ENCODE measurements around the gene XPO4.

- PRO-cap: no peak
Measured at GRCh38 chr13:18194994-18195809, 986.4 kb downstream of the TUBA3C start.

DNA sequence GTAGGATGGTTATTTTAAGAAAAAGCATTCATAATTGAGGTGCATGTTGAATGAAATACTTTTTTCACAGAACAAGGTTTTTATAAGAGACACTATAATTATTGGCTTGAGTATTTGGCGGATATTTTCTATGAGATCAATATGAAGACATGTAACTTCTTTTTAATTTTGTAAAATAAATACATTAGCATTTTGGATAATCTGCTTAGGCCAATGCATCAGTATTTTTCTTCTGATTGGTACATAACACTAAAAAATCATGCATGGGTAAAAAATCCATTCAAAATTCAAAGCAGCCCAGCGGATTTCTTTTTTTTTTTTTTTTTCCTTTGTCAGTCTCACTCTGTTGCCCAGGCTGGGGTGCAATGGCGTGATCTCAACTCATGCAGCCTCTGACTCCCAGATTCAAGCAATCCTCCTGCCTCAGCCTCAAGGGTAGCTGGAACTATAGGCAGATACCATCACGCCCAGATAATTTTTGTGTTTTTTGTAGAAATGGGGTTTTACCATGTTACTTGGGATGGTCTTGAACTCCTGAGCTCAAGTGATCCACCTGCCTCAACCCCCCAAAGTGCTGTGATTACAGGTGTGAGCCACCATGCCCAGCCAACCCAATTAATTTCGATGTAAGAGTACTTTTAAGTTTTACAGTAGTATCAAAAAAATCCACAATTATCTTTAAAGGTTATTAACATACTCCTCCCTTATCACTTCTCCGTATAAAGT, 68.4 kb downstream of the PSPC1 start:
- PRO-cap: no peak

DNA sequence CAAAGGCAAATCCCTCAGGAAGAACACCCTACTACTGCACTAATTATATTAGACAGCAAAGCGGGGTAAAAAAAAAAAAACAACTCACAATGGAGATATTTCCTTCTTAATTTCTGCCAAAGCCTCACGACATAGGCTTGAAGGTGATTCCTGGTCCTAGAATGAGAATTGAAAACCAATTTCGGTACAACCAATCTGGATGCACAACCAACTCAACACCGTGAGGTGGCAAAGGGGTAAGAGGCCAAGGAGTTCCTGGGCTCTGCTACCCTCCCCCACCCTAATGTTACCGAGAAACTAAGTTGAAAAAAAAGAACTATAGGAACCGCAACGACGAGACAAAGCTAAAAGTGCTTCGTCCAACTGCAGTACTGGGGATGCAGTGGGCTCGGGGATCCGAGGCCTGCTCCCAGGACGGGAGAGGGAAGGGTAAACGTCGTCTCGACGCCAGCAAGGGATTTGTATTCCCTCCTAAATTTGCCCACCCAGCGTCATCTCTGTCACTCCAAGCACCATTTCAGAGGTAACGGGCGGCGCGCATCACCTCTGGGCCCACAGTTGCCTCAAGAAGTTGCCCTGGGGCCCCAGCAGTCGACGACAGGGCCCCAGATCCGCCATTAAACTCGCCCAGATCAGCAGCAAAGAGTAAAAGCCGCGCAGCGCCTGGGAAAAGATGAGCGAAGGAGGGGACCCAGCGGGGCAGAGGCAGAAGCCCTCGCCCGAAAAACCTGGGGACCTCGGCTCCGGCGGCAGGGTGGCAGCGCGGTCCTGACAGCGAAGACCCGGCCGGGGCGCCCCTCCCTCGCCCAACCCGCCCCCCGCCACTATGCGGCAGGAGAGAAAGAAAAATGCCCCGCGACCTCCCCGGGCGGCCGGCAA, 899 bp downstream of the ZMYM5 start:
- PRO-cap: no peak

DNA sequence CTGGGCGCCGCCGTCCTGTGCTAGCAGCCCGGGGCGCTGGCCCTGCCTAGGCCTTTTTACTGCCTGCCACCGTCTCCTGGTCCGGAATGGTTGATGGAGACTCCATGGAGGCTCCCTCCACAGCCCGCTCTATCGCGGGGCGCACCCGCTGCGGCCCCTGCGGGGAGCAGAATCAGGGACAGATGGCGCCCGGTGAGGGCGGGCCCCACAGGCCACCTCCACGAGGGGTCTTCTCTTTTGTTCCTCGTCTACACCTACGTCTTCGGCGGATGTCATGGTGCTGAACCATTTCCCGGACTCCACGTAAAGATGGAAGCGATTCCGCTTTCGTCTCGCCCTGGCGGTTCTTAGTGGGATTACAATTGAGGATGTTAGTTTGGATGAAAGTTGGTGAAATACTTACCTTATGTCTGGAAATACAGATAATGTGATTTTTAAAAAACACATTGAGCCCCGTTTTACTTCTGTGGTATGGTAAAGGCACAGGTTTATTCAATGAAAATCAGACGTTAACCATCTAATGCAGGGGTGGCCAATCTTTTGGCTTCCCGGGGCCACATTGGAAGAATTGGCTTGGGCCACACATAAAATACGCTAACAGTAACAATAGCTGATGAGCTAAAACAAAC, 1.3 kb upstream of the ZMYM5 start:
- PRO-cap: unidirectional peak, minus-strand start at position 305 of the sequence

- PRO-cap: no peak
Measured at GRCh38 chr13:20188564-20189733, 3.8 kb downstream of the GJB2 start.

GRCh38 chr13:20461395-20461786, 64.3 kb downstream of the CRYL1 start:
- PRO-cap: no peak

- PRO-cap: no peak
Measured at GRCh38 chr13:20544554-20545162, 19.0 kb upstream of the CRYL1 start.

DNA sequence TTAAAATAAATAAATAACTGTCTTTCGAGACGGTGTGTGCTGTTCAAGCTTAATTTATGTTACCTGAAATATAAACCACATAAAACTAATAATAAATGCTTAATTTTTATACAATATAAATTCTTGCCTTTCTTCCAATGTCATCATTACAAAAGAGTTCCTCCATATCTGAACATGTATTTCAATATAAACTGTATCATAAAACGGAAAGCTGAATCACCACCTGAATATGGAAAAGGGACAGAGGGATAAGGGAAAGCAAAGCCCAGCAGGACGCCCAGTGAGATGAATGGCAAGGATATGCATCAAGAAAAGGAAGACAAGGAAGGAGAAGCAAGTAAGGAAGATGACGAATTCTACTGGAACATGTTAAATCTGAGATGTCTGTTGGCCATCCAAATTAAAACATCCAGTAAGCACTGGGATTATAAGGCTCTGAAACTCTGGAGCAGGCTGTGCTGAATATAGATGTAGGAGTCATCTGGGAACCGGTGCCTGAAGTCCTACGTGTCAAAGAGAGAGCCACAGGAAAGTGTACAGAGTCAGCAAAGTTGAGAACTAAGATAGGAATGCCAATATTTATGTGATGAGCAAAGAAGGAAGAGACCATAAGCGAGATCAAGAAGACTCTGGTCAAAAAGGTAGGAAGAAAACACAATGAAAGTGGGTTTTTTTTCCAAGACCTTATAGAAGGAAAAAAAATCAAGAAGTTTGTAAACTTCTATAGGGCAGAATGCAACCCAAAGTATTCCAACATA, 50.9 kb upstream of the EEF1AKMT1 start:
- PRO-cap: no peak

GRCh38 chr13:20902587-20903368, at the start of gene XPO4:
TSS of gene XPO4 (minus strand) at chr13:20902746.
- PRO-cap: bidirectional peak, plus-strand start at chr13:20902798, minus-strand start at chr13:20902744

- PRO-cap: bidirectional peak, plus-strand start at chr13:21014773, minus-strand start at chr13:21014622
Measured at GRCh38 chr13:21014447-21015244, 46.7 kb downstream of the LATS2 start.

DNA sequence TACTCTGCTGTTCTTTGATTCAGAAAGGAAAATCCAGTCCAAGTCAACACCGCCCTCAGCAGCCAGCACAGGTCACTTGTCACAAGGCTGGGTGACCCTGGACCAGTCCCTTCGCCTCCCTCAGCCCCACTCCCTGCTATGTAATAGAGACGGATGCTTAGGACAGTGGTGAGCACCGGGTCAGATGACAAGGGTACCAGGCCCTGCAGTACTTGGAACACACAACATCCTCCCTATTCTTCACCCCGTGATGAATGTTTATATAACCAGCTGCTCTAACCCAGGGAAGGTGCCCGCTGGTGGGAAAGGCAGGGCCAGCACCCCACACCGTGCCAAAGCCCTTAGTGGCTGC, 14.3 kb downstream of the LATS2 start:
- PRO-cap: no peak

- PRO-cap: no peak
Measured at GRCh38 chr13:21065667-21066024, 4.3 kb upstream of the LATS2 start.

GRCh38 chr13:21297631-21298900, 121.6 kb downstream of the MRPL57 start:
- PRO-cap: unidirectional peak, plus-strand start at chr13:21298210

DNA sequence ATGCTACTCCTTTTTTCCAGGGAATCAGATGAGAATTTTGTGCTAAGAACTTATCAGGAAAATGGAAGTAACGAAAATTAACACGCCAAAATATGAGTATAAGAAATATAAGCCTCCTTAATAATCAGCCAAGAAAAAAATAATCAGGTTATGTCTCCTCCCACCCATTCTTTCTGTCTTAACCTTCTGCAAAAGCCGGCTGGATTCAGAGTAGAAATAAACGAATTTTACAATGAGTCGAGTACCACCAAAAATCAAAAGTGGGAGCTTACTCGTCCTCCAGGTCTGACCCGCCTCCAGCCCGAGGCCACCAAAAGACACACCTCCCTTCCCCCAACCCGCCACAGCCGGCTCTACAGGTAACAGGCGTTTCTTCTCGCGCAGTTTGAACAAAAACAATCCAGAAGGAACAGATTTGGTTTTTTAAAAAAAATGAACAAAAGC, 841 bp downstream of the ZDHHC20 start:
- PRO-cap: unidirectional peak, plus-strand start at position 341 of the sequence

DNA sequence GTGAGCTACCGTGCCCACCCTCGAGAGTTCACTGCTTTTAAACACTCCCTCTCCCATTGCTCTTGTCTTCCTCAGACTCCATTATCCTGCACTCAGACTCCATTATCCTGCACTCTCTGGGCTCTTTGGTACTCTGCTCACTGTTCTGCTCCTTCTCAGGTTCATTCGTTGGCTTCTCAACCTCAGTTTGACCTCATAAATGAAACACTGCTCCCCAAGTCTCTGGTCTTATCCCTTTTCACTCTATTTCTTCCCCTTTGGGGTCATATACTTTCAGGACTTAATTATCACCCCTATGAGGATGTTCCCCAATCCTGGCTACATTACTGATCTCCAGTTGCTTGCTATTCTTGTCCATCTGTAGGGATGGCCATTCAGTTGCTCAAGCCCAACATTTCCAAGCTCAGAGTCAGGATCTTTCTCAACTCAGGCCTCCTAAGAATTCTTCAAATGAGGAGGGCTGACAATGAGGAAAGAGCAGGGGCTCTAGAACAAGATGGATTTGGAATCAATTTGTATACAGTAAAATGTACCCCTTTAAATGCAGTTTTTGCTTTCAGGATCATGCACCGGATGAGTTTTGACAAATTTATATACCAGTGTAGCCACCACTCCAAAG, 60.3 kb upstream of the ZDHHC20 start:
- PRO-cap: no peak

GRCh38 chr13:21637250-21637546, 33.2 kb upstream of the MICU2 start:
- PRO-cap: no peak

DNA sequence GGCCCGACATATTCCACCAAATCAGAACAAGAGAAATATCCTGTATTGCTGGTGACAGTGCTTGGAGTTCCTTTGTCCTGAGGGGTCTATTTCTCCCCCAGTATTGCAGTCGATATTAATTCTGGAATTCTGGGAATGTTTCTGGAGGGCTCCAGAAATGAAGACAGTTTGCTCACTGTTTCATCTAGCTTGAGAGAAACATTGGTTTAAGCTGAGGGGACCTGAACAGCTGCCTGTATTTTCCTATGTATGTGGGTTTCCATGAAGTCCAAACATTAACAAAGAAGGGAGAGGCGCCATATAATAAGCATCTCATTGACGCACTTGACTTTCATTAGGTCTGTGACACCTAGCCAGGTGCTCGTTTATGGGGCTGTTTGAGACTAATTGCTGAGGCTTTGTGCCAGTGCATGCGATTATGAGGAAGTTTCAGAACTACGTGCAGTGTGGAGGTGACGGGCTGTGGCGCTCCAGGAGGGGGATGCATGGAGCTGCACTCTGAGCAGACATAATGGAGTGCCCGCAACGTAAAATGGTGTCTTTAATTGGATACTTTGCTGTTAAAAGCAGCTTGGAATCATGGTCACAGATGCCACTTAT, 223.1 kb downstream of the FGF9 start:
- PRO-cap: no peak

DNA sequence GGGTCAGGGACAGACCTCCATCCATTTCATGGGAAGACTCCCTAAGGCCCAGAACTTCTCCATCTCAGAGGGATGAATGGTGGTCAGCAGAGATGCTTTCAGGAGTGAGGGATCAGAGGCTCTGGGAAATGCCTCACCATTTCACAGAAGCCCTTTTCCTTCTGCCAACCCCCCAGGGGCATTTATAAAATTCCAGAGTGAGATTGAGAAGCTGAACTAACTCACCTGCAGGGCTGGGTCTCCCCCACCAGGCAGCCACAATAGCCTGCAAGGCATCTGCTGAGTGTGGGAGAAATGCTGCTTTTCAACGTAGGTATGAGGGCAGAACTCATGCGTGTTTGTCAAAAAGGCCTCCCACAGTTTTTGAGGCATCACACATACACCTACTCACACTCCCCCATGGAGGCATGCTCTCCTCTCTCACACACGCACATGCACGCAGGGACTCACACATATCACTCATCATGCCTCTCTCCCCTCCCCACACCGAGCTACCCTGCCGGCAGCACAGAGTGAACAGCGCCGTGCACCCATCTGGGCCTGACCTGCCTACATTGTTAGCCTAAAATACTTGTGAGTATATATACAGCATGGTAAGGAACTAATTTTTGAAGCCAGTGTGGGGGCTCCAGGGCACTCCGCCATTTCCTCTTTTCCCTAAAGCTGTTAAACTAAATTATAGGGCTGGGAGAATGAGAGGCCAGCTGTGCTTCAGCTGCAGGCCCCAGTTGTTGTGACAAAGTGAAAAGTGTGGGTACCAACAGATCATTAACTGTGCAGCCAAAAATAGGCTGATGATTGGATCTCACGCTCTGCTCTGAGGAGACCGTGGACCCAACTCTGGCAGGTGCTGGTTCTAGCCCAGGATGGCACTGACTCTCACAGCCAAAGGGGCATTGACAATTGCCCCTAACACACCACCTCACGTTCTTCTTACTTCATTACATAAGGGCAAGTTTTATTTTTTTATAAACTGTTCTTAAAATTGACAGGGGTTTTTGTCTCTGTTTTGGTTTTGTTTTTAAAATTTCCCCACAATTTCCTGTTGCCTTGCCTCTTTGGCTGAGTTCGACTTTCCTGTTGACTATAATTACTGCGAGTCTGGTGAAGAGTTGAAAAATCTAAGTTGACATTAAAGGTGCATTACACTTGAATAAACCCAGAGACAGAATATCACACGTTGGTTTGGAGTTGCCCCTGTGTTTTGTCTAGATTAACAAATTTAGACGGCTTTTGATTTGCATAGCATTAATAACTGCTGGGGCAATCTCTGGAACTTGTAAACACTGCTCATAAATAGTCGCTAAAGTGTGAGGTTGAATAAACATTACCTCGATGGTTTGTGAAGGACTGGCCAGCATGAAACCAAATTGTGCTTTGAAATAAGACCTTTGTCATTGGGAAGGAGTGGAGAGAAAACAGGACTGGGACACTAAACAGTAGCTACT, 390.9 kb downstream of the FGF9 start:
- PRO-cap: no peak

DNA sequence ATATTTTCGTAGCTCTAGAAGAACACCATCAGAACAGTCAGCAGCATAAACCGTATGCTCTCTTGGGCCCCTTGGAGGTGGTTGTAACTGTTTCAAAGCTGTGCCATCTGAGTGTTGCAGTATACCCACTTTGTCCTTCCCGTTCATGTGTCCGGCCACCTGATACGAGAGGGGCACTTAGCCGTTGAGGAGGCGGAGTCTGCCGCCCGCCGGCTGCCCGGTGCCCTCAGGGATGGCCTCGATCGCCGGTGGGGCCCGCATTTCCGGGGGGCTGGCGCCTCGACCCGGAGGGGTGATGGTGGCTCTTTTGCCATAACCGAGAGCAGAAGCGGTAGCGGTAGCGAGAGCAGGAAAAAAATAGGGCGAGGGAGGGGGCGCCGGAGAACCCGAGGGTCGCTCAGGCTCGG, 342.8 kb upstream of the SGCG start:
- PRO-cap: no peak

- PRO-cap: no peak
Measured at GRCh38 chr13:23147955-23148256, 32.9 kb upstream of the SGCG start.